RPMI7951 (cell line): Measurements from ENCODE around the genes ZNF578, ZNF160 and ZNF845.

DNA sequence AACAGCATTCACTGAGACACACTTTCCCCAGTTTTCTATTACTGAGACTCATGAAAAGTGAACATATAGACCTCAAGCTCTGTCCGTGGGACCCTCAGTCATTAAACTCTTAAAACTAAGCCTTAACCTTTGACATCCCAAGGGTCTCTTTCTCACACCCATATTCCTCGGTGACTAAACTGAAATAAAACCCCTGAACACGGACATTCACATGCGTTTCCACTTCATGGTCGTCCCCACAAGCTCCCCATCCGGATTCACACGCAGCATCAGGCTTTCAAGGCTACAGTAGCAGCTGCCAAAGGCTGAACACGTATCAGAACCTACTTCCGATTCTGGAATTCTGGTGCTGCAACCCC is 2.3 kb upstream of the ZNF350 start:
- RAMPAGE, long total RNA = no peak

DNA sequence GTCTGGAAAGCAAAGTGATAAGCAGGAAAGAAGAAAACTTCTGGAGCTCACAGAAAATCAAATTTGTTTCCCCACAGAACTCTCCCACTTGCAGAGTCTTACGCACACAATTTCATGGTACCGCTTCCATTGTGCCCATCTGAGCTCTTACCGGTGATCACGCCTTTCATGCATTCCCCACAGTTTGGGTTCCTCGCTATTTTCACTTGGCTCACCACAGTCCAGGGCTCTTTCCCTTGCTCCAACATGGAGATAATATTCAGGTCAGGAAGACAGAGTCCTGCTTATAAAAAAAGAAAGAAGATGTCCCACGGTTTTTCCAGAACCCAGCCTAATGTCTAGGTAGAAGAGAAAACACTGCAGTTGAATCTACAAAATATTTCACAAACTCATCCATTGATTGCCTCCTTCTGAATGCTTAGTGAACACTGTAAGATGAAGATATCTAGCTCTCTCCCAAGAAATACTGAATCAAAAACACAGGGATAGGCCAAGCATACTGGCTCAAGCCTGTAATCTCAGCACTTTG is 19.6 kb downstream of the ZNF841 start:
- RAMPAGE, long total RNA = no peak

DNA sequence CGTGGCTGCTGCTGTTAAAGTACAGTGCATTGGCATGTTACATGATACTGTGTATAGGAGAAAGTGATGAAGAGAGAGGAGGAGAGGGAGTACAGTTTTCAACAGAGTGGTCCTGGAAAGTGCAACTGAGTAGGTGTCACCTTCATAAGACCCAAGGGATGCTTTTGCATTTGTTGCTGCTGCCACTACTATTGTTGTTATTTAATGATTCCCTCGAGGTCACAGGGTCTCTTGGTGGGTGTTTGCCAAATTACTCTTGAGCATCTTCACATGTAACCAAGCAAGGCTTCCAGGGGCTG is 11.7 kb downstream of the PPP2R1A start:
- RAMPAGE, long total RNA = no peak

GRCh38 chr19:52227720-52228075 is 37.8 kb downstream of the PPP2R1A start:
- RAMPAGE, long total RNA = no peak

DNA sequence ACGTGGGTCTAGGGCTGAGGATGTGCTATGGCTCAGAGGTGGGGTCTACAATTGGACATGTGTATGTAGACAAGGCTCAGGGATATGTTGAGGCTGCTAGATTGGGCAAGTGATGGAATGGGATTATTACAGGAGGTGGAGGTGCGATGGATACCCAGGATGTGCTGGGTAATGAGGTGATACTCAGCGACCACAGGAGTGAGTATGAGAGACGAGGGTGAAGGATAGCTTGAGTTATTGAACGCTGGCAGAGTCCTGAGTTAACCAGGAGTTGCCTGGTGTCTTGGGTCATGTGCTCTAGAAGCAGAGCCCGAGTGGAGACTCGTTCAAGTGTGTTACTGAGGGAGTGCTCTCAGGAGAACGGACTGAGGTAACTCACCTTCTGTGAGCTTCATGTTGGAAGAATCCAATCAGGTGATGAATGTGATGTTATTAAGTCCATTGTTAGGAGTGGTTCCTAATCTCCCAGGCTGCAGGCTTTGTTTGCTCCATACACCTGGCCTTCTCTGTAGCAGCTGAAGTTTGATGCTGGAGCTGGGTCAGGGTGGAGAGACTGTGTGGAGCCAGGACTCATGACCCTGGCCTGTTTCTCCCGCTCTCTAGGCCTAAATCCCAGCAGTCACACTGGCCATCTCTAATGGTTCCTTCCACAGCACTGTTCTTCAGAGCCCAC is 38.4 kb downstream of the PPP2R1A start:
- RAMPAGE, long total RNA = no peak

DNA sequence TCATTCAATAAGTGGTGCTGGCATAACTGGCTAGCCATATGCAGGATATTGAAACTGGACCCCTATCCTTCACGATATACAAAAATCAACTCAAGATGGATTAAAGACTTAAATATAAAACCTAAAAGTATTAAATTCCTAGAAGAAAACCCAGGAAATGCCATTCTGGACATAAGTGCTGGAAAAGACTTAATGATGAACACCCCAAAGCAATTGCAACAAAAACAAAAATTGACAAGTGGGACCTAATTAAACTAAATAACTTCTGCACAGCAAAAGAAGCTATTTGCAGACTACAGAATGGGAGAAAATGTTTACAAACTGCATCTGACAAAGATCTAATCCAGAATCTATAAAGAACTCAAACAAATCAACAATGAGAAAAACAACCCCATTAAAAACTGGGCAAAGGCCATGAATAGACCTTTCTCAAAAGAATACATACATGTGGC is 11.3 kb upstream of the ZNF610 start:
- RAMPAGE, long total RNA = no peak

- RAMPAGE, long total RNA = no peak
Measured at GRCh38 chr19:52336990-52337446, 975 bp downstream of the ZNF610 start.

- RAMPAGE, long total RNA = no peak
Measured at GRCh38 chr19:52453092-52454271, at the start of gene ZNF578. Gene ZNF578 (plus strand): TSS chr19:52453553.

DNA sequence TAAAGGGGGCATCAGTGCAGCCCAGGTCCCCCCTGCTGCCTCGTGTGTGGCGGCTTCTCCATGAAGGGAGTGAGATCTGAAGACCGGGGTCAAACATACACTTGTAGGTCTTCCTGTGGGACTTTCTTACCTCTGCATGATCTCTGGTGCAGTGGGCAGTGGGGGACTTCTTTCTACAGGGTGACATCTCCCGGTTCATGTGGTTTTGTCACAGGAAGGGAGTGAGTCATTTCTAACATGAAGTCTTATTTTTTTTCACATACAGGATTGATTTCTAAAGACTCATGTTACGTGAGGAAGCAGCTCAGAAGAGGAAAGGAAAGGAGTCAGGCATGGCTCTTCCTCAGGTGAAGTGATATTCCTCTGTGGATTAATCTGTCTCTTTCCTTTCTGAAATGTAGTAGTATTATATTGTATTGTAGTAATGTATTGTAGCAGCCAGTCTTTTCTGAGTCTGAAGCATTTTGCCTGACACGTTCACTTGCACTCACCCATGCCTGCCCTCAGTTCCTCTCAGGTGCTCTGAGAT is 15.6 kb downstream of the ZNF808 start:
- RAMPAGE, long total RNA = no peak

DNA sequence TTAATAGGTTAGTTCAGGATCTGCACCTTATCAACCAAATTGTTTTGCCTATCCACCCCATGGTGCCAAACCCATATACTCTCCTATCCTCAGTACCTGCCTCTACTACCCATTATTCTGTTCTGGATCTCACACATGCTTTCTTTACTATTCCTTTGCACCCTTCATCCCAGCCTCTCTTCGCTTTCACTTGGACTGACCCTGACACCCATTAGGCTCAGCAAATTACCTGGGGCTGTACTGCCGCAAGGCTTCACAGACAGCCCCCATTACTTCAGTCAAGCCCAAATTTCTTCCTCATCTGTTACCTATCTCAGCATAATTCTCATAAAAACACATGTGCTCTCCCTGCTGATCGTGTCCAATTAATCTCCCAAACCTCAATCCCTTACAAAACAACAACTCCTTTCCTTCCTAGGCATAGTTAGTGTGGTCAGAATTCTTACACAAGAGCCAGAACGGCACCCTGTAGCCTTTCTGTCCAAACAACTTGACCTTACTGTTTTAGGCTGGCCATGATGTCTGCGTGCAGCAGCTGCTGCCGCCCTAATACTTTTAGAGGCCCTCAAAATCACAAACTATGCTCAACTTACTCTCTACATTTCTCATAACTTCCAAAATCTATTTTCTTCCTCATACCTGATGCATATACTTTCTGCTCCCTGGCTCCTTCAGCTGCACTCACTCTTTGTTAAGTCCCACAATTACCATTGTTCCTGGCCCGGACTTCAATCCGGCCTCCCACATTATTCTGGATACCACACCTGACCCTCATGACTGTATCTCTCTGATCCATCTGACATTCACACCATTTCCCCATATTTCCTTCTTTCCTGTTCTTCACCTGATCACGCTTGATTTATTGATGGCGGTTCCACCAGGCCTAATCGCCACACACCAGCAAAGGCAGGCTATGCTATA is 59.1 kb downstream of the ENSG00000269825 start:
- RAMPAGE, long total RNA = no peak

- RAMPAGE, long total RNA = no peak
Measured at GRCh38 chr19:52645001-52645319, 45.3 kb downstream of the ENSG00000269825 start.

- RAMPAGE, long total RNA = no peak
Measured at GRCh38 chr19:52733751-52734914, 711 bp downstream of the ZNF611 start.

DNA sequence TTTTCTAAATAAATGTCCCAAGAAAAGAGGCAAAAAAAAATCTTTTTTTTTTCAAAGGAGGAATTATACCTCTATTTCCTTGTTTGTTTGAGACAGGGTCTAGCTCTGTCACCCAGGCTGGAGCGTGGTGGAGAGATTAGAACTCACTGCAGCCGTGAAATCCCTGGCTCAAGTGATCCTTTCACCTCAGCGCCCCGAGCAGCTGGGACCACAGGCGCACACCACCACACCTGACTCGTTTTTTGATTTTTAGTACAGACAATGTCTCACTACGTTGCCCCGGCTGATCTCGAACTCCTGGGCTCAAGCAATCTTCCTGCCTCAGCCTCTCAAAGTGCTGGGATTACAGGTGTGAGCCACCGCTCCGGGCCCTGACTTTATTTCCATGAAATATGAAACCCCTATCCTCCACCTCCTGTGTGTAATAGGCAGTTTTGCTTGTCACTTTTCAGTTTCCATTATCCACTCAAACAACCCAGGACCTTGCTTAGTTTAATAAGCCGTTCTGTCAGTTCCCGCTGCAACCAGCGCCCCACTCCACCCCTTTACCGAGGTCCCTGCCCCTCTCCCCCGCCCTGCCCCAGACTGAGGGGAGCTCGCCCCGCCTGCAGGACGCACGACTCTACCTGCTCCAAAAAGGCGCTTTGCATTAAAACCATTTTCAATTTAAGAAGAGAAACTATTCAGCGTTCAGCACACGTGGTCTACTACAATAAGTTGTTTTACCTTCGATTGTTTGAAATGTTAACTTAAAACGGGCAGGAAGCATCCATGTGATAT is 16.9 kb downstream of the ZNF816 start:
- RAMPAGE, long total RNA = no peak

DNA sequence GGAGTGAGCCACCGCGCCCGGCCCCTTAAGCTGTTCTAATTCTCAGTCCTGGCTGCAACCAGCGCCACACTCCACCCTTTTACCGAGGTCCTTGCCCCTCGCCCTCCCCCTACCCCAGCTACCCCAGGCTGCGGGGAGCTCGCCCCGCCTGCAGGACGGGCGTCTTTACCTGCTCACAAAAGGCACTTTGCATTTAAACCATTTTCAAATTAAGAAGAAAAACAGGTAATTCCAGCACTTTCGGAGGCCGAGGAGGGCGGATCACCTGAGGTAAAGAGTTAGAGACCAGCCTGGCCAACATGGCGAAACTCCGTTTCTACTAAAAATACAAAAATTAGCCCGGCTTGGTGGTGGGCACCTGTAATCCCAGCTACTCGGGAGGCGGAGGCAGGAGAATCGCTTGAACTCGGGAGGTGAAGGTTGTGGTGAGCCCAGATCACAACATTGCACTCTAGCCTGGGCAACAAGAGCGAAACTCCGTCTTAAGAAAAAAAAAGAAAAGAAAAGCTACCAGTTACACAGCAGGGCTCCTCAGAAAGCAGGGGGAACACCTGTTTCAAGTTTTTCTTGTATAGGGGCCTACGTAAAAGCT is 16.0 kb upstream of the ERVV-1 start:
- RAMPAGE, long total RNA = no peak

- RAMPAGE, long total RNA = no peak
Measured at GRCh38 chr19:53094725-53095078, 8.5 kb downstream of the ZNF160 start.

GRCh38 chr19:53103232-53104158 is at the start of gene ZNF160:
Gene ZNF160 (minus strand): TSS chr19:53103422.
- RAMPAGE, long total RNA = no peak

DNA sequence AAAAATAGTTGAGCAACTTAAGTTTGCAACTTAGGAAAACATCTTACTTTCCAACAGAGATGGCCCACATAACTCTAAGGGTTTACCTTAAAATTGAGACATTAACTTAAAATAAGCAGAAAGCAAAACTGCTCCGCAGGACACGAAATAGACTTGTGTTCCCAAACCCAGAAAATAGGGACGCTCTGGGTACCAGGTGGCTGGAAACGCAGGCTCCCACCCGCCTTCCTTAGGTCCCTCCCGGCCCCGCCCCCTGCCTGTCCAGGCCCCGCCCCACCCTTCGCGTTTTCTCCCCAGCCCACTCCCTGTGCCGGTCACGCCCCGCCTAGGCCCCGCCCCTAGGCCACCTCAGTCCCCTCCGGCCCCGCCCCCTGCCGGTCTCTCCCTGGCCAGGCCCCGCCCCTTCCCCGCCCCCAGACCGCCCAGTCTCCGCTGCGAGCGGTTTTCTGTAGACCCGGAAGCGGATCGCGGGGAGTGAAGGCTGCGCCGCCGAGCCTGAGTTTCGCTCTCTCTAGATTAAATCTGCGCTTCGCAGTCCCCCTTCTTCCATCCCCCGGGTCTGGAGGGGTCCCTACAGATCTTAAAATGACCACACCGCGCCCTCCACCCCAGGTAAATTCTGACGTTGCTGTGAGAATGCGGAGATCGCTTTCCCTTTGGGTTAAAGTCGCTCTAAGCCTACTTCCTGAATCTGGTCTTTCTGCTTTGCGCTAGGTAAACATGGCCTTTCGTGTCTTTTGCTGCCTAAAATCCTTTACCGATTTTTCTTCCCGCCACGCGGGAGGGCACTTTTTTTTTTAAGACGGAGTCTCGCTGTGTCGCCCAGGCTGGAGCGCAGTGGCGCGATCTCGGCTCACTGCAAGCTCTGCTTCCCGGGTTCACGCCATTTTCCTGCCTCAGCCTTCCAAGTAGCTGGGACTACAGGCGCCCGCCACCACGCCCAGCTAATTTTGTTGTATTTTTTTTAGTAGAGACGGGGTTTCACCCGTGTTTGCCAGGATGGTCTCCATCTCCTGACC is 3.8 kb upstream of the ZNF665 start:
- RAMPAGE, long total RNA = no peak

DNA sequence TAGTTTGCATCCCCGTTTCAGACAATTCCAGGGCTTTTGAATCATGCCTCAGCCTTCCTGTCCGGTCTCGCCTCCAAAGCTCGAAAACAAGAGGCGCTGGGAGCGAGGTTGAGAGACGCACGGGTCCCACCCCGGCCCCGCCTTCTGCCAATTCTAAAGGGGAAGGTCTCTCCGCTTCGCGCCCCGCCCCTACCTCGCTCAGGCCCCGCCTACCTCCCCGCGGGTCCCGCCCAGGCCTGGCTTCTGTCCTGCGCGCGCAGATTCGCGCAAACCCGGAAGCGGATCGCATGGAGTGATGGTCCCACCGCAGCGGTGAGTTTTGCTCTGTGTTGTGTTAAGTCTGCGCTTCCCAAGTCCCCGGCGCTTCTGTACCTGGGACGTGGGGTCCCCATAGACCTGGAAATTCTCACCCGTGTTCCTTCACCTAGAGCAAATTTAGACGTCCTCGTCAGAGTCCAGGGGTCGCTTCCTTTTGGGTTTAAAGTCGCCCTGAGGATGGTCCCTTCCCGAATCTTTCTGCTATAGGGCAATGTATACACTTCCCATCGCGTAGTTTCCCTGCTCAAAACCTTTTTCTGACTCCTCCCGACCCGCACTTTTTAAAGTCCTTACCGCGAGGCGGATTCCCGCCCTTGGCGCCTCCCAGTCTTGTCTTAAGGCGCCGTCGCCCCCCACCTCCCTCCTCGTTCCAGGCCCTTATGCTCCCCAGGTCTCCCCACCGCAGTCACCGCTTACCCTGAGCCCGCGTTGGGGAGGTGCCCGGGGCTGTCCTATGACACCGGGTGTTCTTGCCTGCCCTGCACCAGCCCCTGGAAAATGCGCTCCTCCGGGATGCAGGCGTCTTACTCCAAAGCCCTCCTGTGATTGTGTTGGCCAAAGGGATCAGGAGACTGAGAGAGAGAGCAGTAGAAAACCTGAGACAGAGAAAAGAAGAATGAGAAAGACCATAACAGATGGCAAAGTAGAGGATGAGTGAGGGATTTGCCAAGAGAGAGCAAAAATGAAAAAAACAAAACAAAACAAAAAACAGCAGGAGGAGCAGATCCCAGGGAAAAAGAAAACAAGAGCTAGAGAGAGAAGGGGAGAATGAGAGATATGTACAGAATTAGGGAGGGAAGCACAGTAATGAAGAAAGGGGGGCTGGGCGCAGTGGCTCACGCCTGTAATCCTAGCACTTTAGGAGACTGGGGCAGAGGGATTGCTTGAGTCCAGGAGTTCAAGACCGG is at the start of gene ZNF845:
ZNF845 (plus strand) TSS at position 269 of the 1,226 bp plus-strand sequence.
- RAMPAGE, long total RNA = no peak

DNA sequence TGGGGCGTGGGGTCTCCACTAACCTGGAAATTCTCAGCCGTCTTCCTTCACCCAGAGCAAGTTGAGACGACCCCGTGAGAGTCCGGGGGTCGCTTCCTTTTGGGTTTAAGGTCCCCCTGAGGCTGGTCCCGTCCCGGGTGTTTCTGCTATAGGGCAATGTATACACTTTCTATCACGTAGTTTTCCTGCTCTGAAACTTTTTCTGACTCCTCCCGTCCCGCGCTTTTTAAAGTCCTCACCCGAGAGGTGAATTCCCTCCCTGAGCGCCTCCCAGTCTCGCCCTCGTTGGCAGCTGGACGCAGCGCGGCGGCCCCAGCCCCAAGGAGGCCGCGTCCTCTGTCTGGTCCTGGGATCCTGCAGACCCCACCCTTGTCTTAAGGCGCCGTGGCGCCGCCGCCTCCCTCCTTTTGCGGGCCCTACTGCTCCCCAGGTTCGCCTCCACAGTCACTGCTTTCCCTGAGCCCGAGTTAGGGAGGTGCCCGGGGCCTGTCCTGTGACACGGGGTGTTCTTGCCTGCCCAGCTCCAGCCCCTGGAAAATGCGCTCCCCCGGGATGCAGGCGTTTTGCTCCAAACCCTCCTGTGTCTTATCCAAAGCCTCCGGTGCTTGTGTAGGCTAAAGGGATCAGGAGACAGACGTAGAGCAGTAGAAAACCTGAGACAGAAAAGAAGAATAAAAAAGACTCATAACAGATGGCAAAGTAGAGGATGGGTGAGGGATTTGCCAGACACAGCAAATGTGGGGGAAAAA is 480 bp downstream of the ZNF765 start:
- RAMPAGE, long total RNA = no peak

DNA sequence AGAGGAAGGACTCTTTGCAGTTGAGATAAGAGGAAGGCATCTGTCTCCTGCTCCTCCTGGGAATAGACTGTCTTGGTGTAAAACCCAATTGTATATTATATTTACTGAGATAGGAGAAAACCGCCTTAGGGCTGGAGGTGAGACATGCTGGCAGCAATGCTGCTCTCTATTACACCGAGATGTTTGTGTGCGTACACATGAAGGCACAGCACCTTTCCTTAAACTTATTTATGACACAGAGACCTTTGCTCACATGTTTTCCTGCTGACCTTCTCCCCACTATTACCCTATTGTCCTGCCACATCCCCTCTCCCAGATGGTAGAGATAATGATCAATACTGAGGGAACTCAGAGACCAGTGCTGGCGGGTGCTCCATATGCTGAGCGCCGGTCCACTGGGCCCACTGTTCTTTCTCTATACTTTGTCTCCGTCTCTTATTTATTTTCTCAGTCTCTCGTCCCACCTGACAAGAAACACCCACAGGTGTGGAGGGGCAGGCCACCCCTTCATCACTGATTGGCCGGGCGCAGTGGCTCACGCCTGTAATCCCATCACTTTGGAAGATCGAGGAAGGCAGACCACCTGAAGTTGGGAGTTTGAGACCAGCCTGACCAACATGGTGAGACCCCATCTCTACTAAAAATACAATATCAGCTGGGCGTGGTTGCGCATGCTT is 30.7 kb downstream of the ZNF813 start:
- RAMPAGE, long total RNA = no peak